Breast (tissue), 4 donors: ENCODE data around the genes ADCK1 and SEL1L.

GRCh38 chr14:77554624-77555108 is 56.0 kb upstream of the ISM2 start:
- PRO-cap, 3 experiments = no peak in any of the 3 experiments
- RRBS = no CpG with 5 or more reads among the region's 4 CpGs

DNA sequence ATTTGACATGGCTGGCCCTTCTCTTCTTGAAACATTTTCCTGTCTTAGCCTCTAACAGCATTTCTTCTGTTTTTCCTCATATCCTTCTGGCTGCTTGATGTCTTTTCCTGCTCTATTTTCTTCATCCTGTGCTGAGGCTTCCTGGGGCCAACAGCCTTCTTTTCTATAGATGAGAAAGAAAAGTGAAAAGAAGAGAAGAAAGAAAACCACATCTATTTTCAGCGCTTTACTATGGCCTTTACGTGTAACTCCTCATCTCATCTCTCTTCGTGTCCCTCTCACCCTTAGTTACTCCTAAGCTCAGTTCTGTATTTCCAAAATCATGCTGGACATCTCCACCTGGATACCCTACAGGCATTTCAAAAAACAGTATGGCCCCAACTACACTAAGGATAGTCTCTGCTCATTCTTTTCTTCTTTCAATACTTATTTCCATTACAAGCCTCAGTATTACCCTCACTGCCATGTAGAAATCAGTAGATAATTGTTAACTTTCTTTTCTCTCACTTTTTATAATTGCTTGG is 20.1 kb downstream of the ALKBH1 start:
- PRO-cap, 3 experiments = no peak in any of the 3 experiments
- RRBS = no CpG with 5 or more reads among the region's 3 CpGs

- PRO-cap, 3 experiments = peak in 3 of 3 experiments; most common plus-strand start chr14:77800112 (in 1); most common minus-strand start chr14:77800316 (in 3)
- RRBS = 2% methylated on average over 31 of the region's 68 CpGs
Observed at GRCh38 chr14:77799787-77800836, at the start of gene ADCK1. ADCK1 (plus strand) TSS chr14:77800109.

DNA sequence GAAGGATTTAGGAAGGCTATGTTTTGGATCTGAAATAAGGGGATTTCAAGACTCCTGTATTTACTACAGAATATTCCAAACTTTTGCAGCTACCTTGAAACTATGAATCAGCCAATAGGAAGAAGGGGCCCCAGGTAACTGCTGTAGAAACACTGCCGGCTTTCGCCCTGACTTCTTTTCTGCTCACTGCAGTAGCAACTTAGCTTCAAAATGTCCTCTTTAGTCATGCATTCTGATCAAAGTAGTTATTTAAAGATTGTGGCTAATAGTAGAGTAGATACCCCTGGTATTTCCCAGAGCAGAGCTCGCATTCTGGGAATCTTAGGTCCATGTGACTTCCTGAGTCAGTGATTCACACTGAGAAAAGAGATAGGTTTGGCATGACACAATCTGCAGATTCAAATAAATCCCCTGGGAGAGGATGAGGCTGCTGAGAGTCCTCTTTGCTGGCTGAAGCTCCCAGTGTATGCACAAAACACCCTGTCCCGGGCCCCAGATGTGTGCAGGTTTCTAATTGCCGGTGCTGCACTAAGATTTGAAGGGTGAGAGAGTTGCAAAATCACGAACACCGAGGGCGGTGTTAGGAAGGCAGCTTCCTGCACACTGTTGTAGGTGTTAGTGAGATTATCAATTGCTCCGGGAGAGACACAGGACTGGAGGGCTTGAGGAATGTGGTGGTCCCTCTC is 233.1 kb downstream of the NRXN3 start:
- PRO-cap, 3 experiments = no peak in any of the 3 experiments
- RRBS = 10% methylated on average over 2 of the region's 9 CpGs

- PRO-cap, 3 experiments = no peak in any of the 3 experiments
- RRBS = 49% methylated on average over 4 of the region's 14 CpGs
Observed at GRCh38 chr14:78645056-78645465, 474.9 kb downstream of the NRXN3 start.

GRCh38 chr14:78709722-78710734 is 539.9 kb downstream of the NRXN3 start:
- PRO-cap, 3 experiments = no peak in any of the 3 experiments
- RRBS = no CpG with 5 or more reads among the region's 5 CpGs

DNA sequence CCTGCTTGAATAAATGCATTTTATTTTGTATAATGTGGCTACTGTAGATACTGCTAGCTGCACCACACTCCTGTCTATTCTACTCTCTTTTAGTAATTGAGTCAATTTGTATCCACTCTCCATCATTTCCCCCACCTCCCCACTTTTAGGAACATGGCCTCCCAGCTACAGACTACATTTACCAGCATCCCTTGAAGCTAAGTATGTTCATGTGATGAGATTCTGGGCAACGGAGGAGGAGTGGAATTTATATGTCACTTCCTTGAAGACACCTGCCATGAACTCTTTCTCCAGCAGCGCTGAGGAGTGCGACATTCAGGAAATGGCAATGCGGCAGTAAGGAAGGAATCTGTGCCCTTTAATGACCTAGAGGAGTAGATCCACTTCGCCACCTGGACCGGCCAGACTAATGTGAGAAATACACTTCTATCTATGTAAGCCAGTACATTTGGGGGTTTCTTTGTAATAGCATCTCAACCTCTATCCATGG is 243.7 kb upstream of the DIO2 start:
- PRO-cap, 3 experiments = no peak in any of the 3 experiments
- RRBS = no CpG with 5 or more reads among the region's 6 CpGs

GRCh38 chr14:80784677-80785713 is 156.5 kb downstream of the CEP128 start:
- PRO-cap, 3 experiments = no peak in any of the 3 experiments
- RRBS = no CpG with 5 or more reads among the region's 9 CpGs

DNA sequence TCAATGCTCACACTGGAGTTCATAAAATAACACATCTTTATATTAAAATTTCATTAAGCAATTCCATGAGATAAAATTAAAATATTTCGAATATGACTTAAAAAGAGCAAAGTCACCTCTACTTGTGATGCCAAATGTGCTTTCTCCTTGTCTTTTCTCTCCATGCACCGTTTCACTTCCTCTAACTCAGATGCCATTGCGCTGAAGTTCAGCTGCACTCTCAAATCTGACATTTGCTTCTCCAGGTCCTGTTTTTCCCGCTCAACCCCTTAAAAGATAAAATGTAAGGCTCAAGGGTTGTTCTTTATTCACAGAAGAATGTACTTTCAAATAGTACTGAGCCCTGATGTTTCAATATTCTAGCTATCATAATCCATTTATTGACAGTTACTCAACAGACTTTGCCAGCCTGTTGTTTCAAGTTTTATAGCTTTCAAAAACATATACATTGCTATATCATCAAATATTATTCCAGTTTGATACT is 110.5 kb downstream of the CEP128 start:
- PRO-cap, 3 experiments = no peak in any of the 3 experiments
- RRBS = no CpG with 5 or more reads among the region's 4 CpGs

GRCh38 chr14:81165168-81165534 is 55.6 kb downstream of the GTF2A1 start:
- PRO-cap, 3 experiments = no peak in any of the 3 experiments
- RRBS = no CpG with 5 or more reads among the region's 4 CpGs

GRCh38 chr14:81166118-81166545 is 54.6 kb downstream of the GTF2A1 start:
- PRO-cap, 3 experiments = no peak in any of the 3 experiments
- RRBS = no CpG with 5 or more reads among the region's 2 CpGs

GRCh38 chr14:81182792-81183482 is 37.8 kb downstream of the GTF2A1 start:
- PRO-cap, 3 experiments = no peak in any of the 3 experiments
- RRBS = no CpG with 5 or more reads among the region's 3 CpGs

GRCh38 chr14:81366015-81366573 is 34.0 kb downstream of the STON2 start:
- PRO-cap, 3 experiments = no peak in any of the 3 experiments
- RRBS = no CpG with 5 or more reads among the region's 8 CpGs

DNA sequence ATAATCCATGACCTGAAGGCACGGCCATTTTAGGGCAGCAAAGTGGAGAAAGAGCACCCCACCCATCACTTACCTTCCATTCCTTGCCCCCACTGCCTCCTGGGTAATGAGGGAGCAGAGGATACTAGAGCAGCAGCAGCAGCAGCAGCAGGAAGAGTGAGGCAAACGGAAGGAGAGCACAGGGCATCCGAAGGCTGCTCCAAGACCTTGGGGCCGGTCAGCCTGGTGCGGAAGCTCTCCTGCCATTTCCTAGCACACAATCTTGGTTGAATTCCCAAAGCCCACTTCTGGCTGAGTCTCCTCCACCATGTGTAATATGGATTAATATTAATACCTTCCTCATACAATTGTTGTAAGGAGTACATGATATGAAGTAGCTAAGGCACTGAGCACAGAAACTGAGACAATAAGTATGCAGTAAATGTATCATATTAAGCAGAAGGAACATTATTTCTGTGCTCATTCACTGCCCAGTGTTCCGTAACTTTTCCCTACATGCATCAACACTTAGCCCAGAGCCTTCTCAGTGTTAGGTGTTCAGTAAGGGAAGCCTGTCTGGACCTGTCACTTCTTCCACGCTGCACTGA is 6.8 kb downstream of the STON2 start:
- PRO-cap, 3 experiments = peak in 1 of 3 experiments; most common plus-strand start position 106 of the sequence (in 1)
- RRBS = no CpG with 5 or more reads among the region's 7 CpGs

- PRO-cap, 3 experiments = no peak in any of the 3 experiments
- RRBS = no CpG with 5 or more reads among the region's 8 CpGs
Observed at GRCh38 chr14:81448949-81449624, 49.0 kb upstream of the STON2 start.

GRCh38 chr14:81533185-81534387 is at the start of gene SEL1L:
SEL1L (minus strand) TSS chr14:81533853.
- PRO-cap, 3 experiments = peak in 3 of 3 experiments; most common minus-strand start chr14:81533807 (in 3)
- RRBS = 2% methylated on average over 6 of the region's 60 CpGs

- PRO-cap, 3 experiments = no peak in any of the 3 experiments
- RRBS = no CpG with 5 or more reads among the region's 37 CpGs
Observed at GRCh38 chr14:85528907-85529771, 805 bp upstream of the FLRT2 start.

DNA sequence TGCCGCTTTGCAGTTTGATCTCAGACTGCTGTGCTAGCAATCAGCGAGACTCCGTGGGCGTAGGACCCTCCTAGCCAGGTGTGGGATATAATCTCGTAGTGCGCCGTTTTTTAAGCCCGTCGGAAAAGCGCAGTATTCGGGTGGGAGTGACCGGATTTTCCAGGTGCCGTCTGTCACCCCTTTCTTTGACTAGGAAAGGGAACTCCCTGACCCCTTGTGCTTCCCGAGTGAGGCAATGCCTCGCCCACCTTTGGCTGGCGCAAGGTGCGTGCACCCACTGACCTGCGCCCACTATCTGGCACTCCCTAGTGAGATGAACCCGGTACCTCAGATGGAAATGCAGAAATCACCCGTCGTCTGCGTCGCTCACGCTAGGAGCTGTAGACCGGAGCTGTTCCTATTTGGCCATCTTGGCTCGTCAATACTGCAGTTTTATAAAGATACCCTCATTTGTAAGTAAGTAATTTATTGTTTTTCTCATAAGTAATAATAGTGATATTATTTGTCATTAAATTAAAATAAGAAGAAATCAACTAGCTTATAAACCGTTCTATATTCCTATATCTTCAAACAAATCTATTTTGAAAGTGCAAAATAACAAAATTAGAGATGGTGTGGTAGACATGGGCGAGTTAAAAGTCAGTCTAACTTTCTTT is 550.3 kb downstream of the FLRT2 start:
- PRO-cap, 3 experiments = no peak in any of the 3 experiments
- RRBS = no CpG with 5 or more reads among the region's 28 CpGs

GRCh38 chr14:88044315-88044630 is 39.3 kb downstream of the GPR65 start:
- PRO-cap, 3 experiments = no peak in any of the 3 experiments

DNA sequence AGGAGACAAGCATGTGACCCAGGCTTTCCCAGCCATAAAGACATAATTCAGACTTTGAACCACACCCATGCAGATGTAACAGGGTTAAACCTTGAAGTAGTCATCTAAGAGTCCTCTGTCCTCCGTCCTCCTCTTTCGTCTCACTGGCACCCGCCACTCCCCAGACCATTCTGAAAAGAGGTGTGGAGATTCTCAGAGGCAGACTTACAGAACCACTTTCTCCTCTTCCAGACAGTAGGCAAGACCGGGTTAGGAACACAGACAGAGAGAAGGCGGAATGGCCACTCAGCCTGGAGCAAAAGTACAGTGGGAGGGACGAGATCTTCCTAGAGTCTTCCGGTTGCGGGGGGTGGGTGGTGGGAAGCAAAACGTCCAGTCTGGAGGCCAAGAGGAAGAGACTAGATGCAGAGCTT is 120.6 kb downstream of the KCNK10 start:
- PRO-cap, 3 experiments = no peak in any of the 3 experiments
- RRBS = 72% methylated on average over 4 of the region's 9 CpGs